Measurements from ENCODE around the genes PGR and YAP1.

DNA sequence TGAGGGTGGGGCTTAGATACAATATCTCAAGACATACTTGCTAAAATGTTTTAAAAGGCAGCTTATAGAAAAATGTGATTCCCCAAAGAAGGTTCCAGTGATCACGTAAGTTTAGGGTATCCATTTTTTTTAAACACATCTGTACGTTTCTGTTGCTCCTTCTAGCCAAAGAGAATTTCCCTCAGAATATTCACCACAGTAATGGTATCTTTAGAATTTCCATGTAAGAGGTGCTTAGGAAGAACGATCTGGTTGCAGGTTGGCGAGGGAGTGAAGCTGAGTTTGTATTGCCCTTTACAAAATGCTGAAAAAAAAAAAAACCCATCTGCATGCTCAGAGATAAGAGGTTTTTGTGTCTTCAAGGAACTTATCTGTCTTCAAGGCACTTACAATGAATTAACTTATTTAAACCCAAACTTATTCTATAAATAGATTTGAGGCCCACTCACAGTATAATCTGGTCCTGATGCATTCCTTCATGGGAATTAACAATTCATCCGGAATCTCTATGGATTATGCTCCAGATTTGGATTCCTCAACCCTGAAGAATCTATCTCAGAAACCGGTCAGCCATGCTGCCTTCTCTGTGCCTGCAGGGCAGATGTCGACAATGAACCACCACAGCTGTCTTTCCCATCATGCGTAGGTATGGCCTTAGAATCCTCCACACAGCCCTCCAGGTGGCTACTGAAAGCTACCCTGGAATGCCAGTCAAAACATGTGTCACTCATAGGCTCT is 19.6 kb downstream of the MAML2 start:
- PRO-cap, 2 experiments: no peak in any of the 2 experiments

DNA sequence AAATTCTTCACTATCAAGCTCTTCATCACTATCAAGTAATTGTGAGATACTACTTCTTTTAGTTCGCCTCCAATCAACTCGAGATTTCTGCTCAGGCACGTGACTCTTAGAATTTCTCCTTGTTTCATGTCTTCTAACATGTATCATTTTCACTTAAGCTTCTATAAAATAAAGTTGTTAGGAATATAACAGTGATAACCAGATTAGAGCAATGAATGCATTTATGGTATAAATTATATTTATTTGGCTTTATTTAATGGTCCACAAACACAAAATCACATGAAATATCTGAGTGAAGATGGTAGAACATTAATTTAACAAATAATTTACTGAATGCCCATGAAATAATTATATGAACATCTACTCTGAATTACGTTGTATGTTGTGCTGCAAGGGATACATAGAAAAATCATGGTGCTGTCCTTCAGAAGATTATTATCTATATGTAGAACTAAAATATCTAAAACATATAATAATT is 5.1 kb downstream of the CCDC82 start:
- PRO-cap, 2 experiments: no peak in any of the 2 experiments

DNA sequence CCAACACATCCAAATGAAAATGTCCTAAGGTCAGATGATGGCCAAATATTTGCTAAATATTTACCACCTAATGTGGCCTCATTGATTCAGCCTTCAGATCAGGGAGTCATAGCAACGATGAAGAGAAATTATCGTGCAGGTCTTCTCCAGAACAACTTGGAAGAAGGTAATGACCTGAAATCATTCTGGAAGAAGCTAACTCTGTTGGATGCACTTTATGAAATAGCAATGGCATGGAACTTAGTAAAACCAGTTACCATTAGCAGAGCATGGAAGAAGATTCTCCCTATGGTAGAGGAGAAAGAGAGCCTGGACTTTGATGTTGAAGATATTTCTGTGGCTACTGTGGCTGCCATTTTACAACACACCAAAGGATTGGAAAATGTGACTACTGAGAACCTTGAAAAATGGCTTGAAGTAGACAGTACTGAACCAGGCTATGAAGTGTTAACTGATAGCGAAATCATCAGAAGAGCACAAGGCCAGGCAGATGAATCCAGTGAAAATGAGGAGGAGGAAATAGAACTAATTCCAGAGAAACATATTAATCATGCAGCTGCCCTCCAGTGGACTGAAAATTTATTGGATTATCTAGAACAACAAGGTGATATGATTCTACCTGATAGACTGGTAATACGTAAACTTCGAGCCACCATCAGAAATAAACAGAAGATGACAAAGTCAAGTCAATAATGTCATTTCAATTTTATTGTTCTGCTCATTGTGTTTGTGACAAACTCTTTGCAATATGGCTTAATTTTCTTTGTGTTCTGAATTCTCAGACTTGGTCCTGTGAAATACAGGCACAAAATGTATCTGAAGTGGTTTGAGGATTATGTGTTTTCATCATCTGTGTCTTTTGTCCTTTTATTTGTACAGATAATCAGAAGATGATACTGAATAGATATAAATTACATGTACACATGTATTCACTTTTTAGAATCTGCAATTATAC is 2.0 kb downstream of the JRKL start:
- PRO-cap, 2 experiments: no peak in any of the 2 experiments

- PRO-cap, 2 experiments: no peak in any of the 2 experiments
Observed at GRCh38 chr11:96622161-96622651, 232.4 kb downstream of the JRKL start.

GRCh38 chr11:97966125-97966517 is 1054.6 kb upstream of the CNTN5 start:
- PRO-cap, 2 experiments: no peak in any of the 2 experiments

DNA sequence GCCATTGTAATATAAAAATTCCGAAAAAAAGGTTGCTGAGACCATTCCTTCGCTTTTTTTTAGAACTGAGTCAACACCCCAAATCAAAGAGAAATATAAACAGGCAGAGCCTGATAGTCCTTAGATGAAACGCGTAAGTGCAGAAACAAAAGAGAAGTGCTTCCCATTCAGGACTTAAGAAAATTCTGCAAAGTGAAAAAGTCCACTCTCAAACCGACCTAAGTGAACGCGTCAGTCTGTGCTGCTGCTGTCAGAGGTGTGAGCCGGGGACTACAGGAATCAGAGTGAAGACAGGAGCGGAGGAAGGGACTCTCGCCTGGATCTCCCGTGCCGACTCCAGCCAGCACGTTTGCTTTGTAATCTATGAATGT is 510 bp upstream of the CNTN5 start:
- PRO-cap, 2 experiments: no peak in any of the 2 experiments

DNA sequence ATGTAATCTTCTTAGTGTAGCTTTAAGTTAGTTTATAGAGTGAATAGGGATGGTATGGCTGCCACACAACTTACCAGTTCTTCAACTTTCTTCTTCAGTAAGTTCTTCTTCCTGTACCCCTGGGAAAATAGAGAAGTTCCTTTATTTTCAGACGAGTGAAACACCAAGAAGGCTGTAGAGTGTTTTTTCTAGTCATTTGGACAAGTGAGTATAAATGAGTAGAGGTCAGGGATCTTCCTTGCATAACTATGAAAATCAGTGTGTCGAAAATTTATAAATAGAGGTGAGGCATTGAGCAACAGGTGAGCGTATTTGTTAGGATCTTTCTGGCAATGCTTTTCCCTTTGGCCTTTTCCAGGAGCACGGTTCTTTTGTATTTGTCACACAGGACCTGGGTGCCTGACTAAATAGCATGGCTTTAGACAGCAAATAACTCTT is 19.7 kb upstream of the ARHGAP42 start:
- PRO-cap, 2 experiments: no peak in any of the 2 experiments

- PRO-cap, 2 experiments: no peak in any of the 2 experiments
Observed at GRCh38 chr11:100719259-100719713, 32.2 kb downstream of the ARHGAP42 start.

DNA sequence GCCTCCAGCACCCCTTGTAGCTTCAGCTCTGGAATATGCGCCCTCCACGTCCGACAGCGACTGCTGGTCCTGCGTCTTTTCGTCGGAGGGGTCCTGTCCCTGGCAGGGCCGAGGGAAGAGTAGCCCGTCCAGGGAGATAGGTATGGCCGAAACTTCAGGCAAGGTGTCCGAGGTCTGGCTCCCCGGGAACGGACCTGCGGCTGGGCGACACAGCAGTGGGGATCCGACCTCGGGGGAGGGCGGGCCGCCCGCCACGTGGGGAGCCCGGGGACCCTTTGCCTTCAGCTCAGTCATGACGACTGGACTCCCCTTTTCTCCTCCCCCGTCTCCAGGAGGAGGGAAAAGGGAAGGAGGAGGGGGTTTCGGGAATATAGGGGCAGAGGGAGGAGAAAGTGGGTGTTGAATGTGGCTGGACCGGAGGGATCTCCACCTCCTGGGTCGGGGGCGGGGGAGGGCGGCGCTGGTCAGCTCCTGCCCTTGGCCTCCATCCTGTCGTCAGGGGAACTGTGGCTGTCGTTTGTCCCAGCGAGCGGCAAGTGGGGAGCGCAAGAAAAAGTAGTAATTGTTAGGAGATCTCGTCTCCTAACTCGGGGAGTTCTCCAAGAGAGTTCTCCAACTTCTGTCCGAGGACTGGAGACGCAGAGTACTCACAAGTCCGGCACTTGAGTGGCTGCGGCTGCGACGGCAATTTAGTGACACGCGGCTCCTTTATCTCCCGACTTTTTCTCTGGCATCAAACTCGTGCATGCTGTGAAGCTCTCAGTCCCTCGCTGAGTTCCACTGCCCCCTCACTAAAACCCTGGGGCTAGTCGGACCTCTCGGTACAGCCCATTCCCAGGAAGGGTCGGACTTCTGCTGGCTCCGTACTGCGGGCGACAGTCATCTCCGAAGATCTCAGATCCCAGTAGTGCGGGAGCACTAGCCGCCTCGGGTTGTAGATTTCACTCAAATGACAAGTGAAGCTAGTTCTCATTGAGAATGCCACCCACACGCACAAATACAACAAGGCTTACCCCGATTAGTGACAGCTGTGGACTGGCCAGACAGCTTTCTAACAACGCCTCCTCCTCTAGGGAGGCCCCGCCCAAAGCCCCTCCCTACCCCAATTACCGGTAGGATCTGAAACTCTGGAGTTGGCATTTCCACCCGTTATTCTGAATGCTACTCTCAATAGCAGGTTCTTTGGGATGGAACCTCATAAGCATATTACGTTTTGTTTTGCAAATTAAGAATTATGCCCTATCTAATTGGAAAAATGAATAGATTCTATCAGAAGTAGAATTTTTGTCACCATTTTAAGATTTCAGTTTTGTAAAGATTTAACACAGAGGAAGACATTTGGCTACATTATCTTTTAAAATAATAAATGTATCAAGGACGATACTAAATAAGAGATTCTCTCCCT is at the start of gene PGR:
TSS of gene PGR (minus strand) at position 1,037 of the 1,405 bp plus-strand sequence.
- PRO-cap, 2 experiments: no peak in any of the 2 experiments

DNA sequence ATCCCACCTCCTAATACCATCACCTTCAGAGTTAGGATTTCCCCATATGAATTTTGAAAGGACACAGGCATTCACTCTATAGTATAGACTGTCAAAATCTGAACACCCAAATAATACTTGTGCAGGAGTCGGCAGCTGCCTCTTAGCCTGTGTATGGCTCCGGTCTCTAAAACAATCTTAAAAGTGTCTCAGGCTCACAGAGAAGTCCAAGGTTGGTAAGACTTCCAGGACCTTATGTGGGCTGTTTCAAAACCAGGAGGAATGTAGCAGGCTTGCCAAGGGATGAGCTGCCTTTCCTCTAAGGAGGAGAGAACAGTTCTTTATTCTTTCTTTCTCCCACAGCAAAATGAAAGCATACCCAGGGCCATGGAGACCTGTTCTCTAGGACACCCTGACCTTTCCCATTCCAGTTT is 176.5 kb downstream of the TRPC6 start:
- PRO-cap, 2 experiments: no peak in any of the 2 experiments

- PRO-cap, 2 experiments: no peak in any of the 2 experiments
Observed at GRCh38 chr11:101441481-101441867, 142.3 kb downstream of the TRPC6 start.

DNA sequence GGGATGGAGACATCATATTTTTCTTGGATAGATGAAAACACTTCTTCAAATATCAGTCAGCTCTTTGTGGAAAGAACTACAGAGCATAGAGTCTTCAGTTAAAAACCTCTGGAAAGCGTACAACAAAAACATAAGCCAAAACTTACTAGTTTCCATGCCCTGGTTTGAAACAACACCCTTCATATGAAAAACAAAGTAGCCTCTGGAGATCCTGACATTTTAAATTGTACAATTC is 7.0 kb upstream of the CEP126 start:
- PRO-cap, 2 experiments: no peak in any of the 2 experiments

GRCh38 chr11:101915790-101916109 is 572 bp downstream of the ANGPTL5 start:
- PRO-cap, 2 experiments: no peak in any of the 2 experiments

DNA sequence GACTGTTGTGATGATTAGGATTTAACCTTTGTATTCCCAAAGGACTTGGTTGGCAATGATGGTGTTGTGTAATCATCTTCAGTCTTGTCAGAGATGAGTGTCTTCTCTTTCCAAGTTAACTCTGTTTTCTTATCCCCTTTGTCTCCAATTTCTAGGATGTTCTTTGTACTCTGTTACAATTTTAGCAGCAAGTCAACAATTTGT is 310 bp downstream of the ANGPTL5 start:
- PRO-cap, 2 experiments: no peak in any of the 2 experiments

DNA sequence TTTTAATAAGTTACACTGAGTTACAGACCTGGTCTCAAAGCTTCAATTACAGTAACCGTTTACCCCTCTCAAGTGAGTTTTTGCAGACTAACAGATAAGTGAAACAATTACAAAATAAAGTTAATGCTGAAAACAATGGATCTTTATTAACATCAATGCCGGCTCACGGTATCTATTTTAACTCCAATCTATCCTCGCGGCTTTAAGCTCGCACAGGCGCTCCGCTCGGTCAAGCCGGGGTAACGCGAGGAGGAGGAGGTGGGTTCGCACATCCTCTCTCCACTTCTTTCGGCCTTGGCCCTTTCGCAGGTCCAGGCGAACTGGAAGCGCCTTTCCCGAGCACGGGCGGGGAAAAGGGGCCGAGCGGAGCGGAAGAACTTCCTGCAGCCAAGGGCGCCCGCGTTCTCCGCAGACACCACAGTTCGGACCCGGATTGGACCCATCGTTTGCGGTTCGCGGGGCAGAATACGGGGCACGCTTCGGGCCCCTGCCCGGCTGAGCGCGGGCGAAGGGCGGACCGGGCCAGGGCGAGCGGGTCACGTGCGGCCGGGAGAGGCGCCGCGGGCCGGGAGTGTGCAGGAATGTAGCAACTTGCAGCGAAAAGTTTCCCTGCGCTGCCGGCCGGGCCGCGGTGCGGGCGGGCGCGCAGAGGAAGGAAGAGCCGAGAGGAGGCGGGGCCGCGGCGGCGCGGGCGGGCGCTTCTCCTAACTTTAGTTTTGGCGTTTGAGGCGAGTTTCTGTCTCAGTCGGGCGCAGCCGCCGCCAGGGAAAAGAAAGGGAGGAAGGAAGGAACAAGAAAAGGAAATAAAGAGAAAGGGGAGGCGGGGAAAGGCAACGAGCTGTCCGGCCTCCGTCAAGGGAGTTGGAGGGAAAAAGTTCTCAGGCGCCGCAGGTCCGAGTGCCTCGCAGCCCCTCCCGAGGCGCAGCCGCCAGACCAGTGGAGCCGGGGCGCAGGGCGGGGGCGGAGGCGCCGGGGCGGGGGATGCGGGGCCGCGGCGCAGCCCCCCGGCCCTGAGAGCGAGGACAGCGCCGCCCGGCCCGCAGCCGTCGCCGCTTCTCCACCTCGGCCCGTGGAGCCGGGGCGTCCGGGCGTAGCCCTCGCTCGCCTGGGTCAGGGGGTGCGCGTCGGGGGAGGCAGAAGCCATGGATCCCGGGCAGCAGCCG is at the start of gene YAP1:
TSS of gene YAP1 (plus strand) at position 741 of the 1,163 bp plus-strand sequence.
- PRO-cap, 2 experiments: peak in 2 of 2 experiments; most common plus-strand start position 733 of the sequence (in 1); most common minus-strand start position 593 of the sequence (in 1)

DNA sequence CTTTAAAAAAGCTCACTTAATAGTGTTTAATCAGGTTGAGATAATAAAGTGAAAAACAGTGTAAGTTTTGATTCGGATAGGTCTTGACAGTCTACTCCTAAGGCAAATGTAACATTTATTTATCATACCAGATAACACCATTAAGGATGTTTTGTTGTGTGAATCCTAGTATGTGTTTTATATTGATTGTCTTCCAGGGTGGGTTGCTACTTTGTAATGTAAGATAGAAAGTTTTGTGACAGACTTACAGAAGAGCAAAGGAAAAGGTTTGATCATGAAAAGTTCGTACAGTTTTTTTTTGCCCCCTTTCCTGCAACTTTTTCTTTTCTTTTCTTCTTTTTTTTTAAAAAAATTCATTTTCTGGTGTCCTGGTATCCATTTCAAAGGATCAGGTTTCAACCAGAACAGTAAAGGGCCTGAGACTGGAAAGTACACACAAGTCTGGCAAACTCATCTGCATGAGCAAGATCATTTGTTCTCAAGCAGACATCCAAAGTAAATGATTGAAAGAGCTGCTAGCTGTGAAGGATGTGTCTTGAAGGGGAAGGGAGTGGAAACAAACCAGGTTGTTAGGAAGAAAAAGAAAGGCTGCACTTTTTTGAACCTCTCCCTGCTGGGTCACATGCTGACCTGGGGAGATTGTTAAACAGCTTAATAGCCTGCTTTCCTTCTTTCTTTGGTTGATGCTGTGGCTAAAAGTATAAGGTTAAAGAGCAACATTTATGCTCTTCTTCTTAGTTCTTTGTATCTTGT is 5.2 kb downstream of the YAP1 start:
- PRO-cap, 2 experiments: no peak in any of the 2 experiments

DNA sequence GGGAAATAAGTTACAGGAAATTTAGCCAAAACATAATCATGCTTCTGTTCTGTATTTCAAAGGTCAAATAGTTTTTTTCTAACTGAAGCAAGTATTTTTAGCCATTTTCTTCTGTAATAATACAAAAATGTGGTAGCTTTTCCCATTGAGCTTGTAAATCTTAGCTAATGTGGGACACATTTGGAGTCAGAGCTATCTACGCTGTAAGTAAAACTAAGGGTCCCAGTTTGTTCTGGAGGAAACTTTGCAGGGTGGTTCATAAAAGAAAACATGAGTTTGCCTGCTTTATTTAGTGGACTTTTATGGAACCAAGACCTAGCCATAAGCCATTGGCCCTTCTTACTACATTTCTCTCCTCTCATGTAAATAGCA is 100.5 kb upstream of the BIRC3 start:
- PRO-cap, 2 experiments: no peak in any of the 2 experiments

DNA sequence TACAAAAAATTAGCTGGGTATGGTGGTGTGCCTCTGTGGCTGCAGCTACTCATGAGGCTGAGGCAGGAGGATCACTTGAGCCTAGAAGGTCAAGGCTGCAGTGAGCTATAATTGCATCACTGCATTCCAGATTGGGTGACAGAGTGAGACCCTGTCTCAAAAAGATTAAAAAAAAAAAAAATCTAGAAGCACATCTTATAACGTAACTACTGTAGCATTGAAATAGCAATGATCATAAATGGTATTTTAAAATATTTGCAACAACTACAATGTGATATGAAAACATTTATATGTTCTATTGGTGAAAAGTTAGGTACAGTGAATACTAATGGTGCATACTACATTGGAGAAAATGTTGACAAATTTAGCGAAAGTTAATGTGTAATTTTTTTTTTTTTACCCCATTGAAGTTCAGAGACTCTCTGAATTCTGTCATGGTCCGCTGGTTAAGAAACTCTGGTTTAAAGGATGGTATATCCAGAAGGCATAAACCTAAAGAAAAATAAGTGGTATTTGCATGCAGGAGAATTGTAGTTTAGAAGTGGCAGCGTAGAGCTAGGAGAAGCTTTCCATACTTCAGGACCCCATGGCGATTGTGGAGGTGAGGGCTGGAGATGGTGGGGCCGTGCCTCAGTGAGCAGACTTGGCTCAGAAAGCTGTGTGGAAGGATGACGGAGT is 95.6 kb upstream of the BIRC3 start:
- PRO-cap, 2 experiments: no peak in any of the 2 experiments

- PRO-cap, 2 experiments: no peak in any of the 2 experiments
Observed at GRCh38 chr11:102226591-102227309, 90.5 kb upstream of the BIRC3 start.

GRCh38 chr11:102231458-102232591 is 85.5 kb upstream of the BIRC3 start:
- PRO-cap, 2 experiments: no peak in any of the 2 experiments